GM19239 (cell line): ENCODE measurements around the genes ODF3, BET1L, NLRP6 and IRF7.

GRCh38 chr11:196585-196873, at the start of gene ODF3:
TSS of gene ODF3 (plus strand) at chr11:196761.
- RRBS = no CpG with 5 or more reads among the region's 1 CpG

DNA sequence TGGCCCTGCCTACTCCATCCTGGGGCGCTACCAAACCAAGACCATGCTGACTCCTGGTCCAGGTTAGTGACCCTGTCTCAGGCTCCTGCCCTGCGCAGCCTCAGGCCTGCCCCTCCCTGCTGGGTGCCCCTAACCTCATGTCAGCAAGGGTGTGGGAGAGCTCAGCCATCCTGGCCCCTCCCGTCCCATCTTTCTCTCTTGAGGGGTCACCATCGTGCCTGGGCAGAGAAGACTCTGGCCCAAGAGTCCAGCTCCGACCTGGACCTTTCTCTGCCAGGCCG, 1.1 kb downstream of the ODF3 start:
- RRBS = no CpG with 5 or more reads among the region's 6 CpGs

DNA sequence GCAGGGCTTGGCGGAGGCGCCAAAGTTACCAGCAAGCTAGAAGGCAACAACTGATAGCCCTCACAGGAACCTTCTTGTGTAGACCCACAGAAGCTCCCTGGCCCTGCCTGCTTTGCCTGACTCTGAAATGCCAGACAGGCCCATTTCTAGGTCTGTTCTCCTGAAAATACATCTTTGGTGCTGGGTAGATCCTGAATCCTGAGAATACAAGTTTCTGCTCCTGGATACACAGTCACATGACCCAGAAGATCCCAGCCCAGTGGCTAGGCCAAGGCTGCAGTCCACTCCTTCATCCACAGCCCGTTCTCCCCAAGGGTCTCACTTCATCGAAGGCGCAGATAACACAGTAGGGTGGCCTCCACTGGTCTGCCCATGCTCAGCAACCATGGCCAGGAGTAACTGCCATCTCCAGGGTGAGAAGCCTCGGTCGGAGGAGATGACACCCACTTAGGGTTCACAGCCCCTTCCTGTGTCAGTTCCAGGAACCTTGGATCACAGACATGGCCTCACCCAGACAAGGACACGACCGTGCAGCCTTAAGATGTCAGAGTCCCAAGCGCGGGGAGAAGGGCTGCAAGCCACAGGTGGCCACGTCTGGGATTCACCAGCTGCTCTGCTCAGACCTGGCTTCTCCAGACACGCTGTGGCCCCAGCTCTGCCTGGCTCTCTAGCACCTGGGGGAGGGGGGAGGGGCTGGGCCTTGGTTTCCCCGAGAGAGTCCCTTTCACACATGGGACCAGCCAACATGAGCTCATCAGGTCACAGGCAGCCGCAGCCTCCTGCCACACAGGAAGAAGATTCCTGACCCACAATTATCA, 2.6 kb downstream of the BET1L start:
- RRBS = no CpG with 5 or more reads among the region's 15 CpGs

- RRBS = no CpG with 5 or more reads among the region's 19 CpGs
These were observed 1.0 kb downstream of the BET1L start for GRCh38 chr11:205894-206857.

DNA sequence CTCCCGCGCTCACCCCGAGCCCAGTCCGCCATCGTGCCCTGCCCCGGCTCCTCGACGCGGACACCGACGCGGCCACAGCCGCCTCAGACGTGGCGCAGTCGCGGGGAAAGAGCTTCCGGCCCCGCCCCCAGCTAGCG, at the start of gene BET1L:
BET1L (minus strand) TSS at position 110 of the 137 bp plus-strand sequence.
- RRBS = 1% methylated on average over 17 of the region's 20 CpGs

DNA sequence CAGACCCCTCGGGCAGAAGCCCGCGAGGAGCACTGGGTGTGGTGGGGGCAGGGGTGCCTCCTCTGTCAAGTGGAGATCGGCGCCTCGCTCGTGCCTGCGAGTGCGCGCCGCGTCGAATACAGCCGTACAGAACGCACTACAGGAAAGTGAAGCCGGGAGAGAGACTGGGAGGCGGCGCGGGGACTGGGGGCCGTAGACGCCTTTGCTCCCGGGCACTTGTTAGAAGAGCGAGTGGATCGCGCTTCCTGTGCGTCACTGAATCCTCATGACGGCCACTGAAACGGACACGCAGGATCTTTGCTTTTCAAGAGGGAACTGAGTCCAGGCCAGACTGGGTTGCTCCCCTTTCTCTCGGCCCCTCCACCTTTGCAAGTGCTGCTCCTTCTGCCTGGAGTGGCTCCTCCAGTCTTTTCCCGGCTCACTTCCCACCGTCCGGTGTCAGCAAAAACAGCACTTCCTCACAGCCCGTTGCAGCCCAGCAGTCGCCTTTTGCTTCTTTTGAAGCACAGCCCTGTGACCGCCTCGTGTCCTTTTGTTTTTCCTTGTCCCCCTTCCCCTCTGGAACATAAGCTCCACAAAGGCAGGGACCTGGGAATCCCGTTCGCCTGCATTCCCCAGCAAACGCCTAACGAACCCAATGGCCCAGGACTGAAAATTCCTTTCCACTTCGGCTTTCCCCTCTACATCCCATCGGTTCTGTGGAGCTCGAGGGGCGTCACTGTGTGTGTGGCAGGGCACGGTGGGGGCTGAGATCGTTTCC, 473 bp downstream of the RIC8A start:
- RRBS = 2% methylated on average over 7 of the region's 47 CpGs

DNA sequence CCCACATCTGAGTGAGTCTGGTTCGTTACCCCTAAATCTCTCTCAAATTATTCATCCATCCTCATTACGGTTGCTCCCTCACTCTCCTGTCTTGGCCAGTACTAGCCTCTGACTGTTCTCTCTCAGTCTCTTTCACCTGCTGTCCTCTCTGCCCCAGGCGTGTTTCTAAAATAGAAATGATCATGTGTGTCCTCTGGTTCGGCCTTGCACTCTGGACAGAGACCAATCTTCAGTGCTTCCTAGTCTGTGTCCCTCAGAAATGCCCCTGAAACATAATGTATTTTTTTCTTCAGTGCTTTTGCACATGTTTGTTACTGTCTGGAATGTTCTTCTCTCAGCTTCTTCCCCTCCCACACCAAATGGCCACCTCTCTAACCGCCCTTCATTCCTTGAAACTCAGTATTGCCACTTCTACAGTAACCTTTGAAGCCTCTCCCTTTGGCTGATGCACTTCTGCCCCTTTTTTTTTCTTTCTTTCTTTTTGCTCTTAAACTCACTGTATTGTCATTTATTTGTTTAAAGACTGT, 5.0 kb downstream of the PSMD13 start:
- RRBS = no CpG with 5 or more reads among the region's 5 CpGs

GRCh38 chr11:278271-278561, at the start of gene NLRP6:
TSS of gene NLRP6 (plus strand) at chr11:278407.
- RRBS = 93% methylated on average over 2 of the region's 9 CpGs

DNA sequence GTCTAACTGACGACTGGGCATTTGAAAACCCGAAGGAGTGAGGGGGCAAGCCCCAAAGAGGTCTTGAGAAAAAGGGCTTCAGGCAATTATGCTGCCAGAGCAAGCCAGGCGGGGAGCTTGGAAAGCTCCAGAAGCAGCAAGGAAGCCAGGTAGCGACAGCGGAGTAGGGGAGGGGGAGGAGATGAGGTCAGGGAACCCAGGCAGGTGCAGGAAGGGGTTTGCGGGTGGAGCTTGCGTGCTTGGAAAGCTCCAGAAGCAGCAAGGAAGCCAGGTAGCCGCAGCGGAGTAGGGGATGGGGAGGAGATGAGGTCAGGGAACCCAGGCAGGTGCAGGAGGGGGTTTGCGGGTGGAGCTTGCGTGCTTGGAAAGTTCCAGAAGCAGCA, 1.7 kb upstream of the PGGHG start:
- RRBS = no CpG with 5 or more reads among the region's 11 CpGs

GRCh38 chr11:393701-393850, 433 bp upstream of the PKP3 start:
- RRBS = no CpG with 5 or more reads among the region's 1 CpG

DNA sequence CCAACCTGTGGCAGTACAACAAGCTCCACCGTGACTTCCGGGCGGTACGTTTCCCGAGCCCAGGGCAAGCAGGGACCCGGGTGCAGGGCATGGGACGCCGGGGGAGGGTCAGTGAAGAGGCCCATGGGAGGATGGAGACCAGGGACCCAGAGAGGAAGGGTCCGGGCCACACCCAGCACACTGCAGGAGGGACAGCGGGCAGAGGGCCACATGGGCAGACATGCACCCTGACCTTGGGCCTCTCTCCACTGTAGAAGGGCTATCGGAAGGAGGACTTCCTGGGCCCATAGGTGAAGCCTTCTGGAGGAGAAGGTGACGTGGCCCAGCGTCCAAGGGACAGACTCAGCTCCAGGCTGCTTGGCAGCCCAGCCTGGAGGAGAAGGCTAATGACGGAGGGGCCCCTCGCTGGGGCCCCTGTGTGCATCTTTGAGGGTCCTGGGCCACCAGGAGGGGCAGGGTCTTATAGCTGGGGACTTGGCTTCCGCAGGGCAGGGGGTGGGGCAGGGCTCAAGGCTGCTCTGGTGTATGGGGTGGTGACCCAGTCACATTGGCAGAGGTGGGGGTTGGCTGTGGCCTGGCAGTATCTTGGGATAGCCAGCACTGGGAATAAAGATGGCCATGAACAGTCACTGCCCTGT, 10.4 kb downstream of the PKP3 start:
- RRBS = 90% methylated on average over 4 of the region's 16 CpGs

DNA sequence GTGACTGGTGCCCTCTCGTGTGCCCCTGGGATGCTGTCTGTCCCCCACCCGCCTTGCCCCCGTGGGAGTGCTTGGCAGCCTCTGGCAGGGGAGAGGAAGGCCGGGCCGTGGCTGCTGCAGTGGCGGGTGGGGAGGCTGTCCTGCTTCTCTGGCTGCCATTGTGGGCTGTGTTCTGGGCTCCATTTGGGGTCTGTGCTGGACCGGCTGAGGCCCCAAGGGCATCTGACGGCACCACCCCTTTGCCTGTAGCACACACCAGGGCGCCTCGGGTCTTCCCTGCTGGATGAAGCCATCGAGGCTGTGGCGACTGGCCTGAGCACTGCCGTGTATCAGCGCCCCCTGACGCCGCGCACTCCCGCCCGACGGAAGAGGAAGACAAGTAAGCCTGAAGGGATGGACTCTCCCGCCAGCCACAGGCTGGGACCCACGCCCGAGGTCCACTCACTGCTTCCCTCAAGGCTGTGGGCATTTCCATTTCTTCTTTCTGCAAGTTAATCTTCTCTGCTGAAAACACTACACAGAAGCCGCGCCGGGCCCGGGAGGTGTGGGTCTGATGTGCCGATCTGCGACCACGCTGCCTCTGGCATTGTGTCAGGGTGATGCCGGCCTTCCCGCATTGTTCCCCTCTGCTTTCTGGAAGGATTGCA, 17.5 kb downstream of the IRF7 start:
- RRBS = 95% methylated on average over 5 of the region's 32 CpGs

- RRBS = 1% methylated on average over 19 of the region's 42 CpGs
These were observed at the start of gene IRF7 for GRCh38 chr11:615851-616445. TSS of gene IRF7 (minus strand) at chr11:615950.

GRCh38 chr11:639585-639959, 2.5 kb downstream of the DRD4 start:
- RRBS = 18% methylated on average over 17 of the region's 57 CpGs

GRCh38 chr11:680385-680927, 14.6 kb downstream of the DEAF1 start:
- RRBS = 99% methylated on average over 3 of the region's 22 CpGs

GRCh38 chr11:697742-698484, 2.3 kb downstream of the TMEM80 start:
- RRBS = no CpG with 5 or more reads among the region's 17 CpGs

GRCh38 chr11:706465-706849, 426 bp downstream of the EPS8L2 start:
- RRBS = 6% methylated on average over 12 of the region's 19 CpGs

- RRBS = 62% methylated on average over 2 of the region's 22 CpGs
These were observed 1.8 kb downstream of the EPS8L2 start for GRCh38 chr11:707655-708465.

- RRBS = 59% methylated on average over 5 of the region's 35 CpGs
These were observed 19.2 kb upstream of the TALDO1 start for GRCh38 chr11:727758-728801.

GRCh38 chr11:746335-746668, 962 bp upstream of the TALDO1 start:
- RRBS = no CpG with 5 or more reads among the region's 10 CpGs